ENCODE measurements around a stretch of chr10.

GRCh38 chr10:128540002-128540658 is 413.9 kb upstream of the MKI67 start:
- PRO-cap, 5 experiments: no peak in any of the 5 experiments
- RAMPAGE, long total RNA, 2 experiments: no peak in any of the 2 experiments
- RRBS: 25% methylated on average over 21 of the region's 33 CpGs

GRCh38 chr10:129710235-129710458 is 243.1 kb downstream of the MGMT start:
- PRO-cap, 5 experiments: peak in 4 of 5 experiments; most common plus-strand start chr10:129710307 (in 4)
- RAMPAGE, long total RNA, 2 experiments: no peak in any of the 2 experiments
- RRBS: no CpG with 5 or more reads among the region's 6 CpGs

GRCh38 chr10:129777577-129777987 is 186.5 kb downstream of the EBF3 start:
- PRO-cap, 5 experiments: peak in 1 of 5 experiments; most common plus-strand start chr10:129777808 (in 1)
- RAMPAGE, long total RNA, 2 experiments: no peak in any of the 2 experiments
- RRBS: no CpG with 5 or more reads among the region's 19 CpGs

GRCh38 chr10:129949569-129949805 is 14.6 kb downstream of the EBF3 start:
- PRO-cap, 5 experiments: no peak in any of the 5 experiments
- RAMPAGE, long total RNA, 2 experiments: no peak in any of the 2 experiments
- RRBS: no CpG with 5 or more reads among the region's 6 CpGs

DNA sequence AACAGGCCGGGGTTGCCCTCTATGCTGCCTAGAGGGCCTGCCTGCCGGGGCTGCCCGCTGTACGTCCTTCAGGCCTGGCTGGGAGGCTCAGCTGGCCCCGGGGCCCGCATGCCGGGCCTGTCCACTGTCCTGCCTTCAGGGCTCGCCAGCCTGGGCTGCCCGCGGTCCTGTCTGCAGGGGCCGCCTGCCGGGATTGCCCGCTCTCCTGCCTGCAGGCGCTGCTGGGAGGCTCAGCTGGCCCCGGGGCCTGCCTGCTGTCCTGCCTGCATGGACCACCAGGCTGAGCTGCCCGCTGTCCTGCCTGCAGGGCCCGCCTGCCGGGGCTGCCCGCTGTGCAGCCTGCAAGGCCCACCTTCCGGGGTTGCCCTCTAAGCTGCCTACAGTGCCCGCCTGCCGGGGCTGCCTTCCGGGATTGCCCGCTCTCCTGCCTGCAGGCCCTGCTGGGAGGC is 164.3 kb downstream of the GLRX3 start:
- PRO-cap, 5 experiments: peak in 1 of 5 experiments; most common plus-strand start position 380 of the sequence (in 1); most common minus-strand start position 249 of the sequence (in 1)
- RAMPAGE, long total RNA, 2 experiments: no peak in any of the 2 experiments
- RRBS: 80% methylated on average over 2 of the region's 24 CpGs

GRCh38 chr10:130654844-130655234 is 518.6 kb downstream of the GLRX3 start:
- PRO-cap, 5 experiments: no peak in any of the 5 experiments
- RAMPAGE, long total RNA, 2 experiments: no peak in any of the 2 experiments
- RRBS: 80% methylated on average over 3 of the region's 19 CpGs

GRCh38 chr10:131094465-131095385 is 216.8 kb downstream of the TCERG1L start:
- PRO-cap, 5 experiments: no peak in any of the 5 experiments
- RAMPAGE, long total RNA, 2 experiments: no peak in any of the 2 experiments
- RRBS: 72% methylated on average over 2 of the region's 34 CpGs

- PRO-cap, 5 experiments: no peak in any of the 5 experiments
- RAMPAGE, long total RNA, 2 experiments: no peak in any of the 2 experiments
- RRBS: no CpG with 5 or more reads among the region's 6 CpGs
These were observed 11.8 kb downstream of the PPP2R2D start for GRCh38 chr10:131912573-131913100.

DNA sequence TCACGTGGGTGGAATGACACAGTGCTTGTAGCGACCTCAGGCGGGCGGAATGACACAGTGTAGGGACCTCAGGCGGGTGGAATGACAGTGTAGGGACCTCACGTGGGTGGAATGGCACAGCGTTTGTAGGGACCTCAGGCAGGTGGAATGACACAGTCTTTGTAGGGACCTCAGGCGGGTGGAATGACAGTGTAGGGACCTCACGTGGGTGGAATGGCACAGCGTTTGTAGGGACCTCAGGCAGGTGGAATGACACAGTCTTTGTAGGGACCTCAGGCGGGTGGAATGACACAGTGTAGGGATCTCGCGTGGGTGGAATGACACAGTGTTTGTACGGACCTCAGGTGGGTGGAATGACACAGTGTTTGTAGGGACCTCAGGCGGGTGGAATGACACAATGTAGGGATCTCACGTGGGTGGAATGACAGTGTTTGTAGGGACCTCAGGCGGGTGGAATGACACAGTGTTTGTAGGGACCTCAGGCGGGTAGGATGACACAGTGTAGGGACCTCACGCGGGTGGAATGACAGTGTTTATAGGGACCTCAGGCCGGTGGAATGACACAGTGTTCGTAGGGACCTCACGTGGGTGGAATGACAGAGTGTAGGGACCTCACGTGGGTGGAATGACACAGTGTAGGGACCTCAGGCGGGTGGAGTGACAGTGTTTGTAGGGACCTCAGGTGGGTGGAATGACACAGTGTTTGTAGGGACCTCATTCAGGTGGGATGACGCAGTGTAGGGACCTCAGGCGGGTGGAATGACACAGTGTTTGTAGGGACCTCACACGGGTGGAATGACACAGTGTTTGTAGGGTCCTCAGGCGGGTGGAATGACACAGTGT is 18.6 kb downstream of the PPP2R2D start:
- PRO-cap, 5 experiments: no peak in any of the 5 experiments
- RAMPAGE, long total RNA, 2 experiments: no peak in any of the 2 experiments
- RRBS: no CpG with 5 or more reads among the region's 29 CpGs

DNA sequence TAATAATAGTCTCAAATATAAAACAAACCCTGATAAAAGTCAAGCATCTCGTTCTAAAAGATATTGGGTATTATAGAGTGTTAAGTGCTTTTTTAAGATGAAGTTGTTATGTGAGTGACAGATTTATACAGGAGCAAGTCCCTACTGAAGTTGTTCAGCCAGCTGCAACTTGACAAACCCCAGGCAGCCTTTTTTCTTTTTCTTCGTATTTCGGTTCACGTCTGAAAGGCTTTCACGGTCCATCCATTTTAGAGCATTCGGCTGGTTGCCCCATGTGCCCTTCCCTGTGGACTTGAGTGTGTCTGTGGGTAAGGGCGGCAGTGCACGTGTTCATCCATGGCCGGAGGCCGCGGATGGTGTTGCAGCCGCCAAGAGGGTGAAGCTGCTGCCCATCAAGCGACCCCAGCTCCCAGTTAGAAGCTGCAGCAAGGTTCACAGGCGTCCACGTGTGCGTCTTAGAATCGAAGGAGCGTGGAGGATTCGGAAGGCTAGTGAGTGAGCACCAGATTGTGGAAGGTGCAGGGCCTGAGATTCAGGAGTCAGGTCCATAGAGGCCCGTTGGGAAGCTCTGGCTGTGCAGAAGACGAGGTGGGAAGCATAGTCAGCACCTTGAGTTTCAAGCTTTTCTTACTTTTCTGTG is 35.9 kb downstream of the PPP2R2D start:
- PRO-cap, 5 experiments: no peak in any of the 5 experiments
- RAMPAGE, long total RNA, 2 experiments: no peak in any of the 2 experiments
- RRBS: no CpG with 5 or more reads among the region's 21 CpGs

DNA sequence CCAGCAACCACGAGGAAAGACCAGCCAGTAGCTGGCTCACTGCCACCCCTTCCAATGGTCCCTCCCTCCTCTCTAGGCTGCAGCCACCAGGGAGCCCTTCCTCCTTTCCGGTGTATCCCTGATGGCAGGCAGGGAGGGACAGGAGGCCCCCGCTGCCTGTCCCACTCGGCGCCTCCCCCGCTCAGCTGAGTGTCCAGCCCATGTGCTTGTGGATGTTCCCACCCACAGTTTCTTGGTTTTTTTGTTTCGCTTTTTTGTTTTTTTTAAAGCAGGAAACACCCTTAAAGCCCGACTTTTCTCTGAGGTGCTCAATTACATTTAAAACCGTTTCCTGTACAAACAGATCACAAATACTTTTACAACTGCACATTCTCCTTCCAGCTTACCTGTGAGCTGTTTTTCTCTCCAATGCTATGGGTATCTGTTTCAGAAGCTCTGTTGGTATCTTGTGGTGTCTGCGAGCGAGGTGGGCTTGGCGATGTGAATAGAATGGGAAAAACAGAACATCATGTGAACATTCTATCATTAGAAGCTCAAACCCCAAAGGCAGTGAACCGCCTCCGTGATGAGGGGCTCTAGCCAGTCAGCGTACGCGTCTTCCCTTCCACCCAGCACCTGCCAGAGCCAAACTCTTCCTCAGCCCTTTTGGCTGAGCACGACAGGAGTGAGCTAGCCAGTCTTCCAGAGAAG is 8.9 kb downstream of the BNIP3 start:
- PRO-cap, 5 experiments: no peak in any of the 5 experiments
- RAMPAGE, long total RNA, 2 experiments: no peak in any of the 2 experiments
- RRBS: no CpG with 5 or more reads among the region's 18 CpGs

DNA sequence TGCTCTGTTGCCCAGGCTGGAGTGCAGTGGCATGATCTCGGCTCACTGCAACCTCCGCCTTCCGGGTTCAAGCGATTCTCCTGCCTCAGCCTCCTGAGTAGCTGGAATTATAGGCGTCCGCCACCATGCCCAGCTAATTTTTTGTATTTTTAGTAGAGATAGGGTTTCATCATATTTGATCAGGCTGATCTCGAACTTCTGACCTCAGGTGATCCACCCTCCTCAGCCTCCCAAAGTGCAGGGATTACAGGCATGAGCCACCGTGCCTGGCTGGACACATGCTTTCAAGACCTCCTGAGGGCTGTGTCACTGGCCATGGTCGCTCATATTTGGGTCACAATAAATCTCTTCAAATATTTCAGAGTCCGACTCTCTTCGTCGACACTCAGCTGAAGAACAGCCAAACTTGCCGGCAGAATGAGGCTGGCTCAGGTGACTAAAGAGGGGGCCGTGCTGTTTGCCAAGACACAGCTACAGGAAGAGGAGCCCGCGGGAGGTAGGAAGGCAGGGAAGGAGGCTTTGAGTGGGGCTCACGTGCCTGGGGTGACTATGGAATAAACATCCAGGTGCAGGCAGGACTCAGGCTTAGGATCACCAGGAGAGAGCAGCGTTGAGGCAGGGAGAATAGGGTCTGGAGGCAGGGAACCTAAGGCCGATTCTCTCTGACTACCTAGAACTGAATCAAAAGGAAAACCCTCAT is 19.3 kb upstream of the BNIP3 start:
- PRO-cap, 5 experiments: no peak in any of the 5 experiments
- RAMPAGE, long total RNA, 2 experiments: no peak in any of the 2 experiments
- RRBS: no CpG with 5 or more reads among the region's 19 CpGs

GRCh38 chr10:132154012-132154367 is 32.8 kb upstream of the DPYSL4 start:
- PRO-cap, 5 experiments: peak in 2 of 5 experiments; most common plus-strand start chr10:132154086 (in 2)
- RAMPAGE, long total RNA, 2 experiments: no peak in any of the 2 experiments
- RRBS: 93% methylated on average over 1 of the region's 6 CpGs

GRCh38 chr10:132391860-132392353 is 5.1 kb upstream of the PWWP2B start:
- PRO-cap, 5 experiments: no peak in any of the 5 experiments
- RAMPAGE, long total RNA, 2 experiments: no peak in any of the 2 experiments
- RRBS: no CpG with 5 or more reads among the region's 4 CpGs

GRCh38 chr10:132397975-132398992 is 1.3 kb downstream of the PWWP2B start:
- PRO-cap, 5 experiments: peak in 2 of 5 experiments; most common plus-strand start chr10:132398143 (in 1); most common minus-strand start chr10:132398035 (in 2)
- RAMPAGE, long total RNA, 2 experiments: no peak in any of the 2 experiments
- RRBS: 83% methylated on average over 6 of the region's 39 CpGs

- PRO-cap, 5 experiments: no peak in any of the 5 experiments
- RAMPAGE, long total RNA, 2 experiments: no peak in any of the 2 experiments
- RRBS: 100% methylated on average over 1 of the region's 19 CpGs
These were observed 6.7 kb downstream of the PWWP2B start for GRCh38 chr10:132403637-132404125.

GRCh38 chr10:132407061-132408247 is 10.5 kb downstream of the PWWP2B start:
- PRO-cap, 5 experiments: peak in 2 of 5 experiments; most common plus-strand start chr10:132407478 (in 2); most common minus-strand start chr10:132407314 (in 1)
- RAMPAGE, long total RNA, 2 experiments: no peak in any of the 2 experiments
- RRBS: 60% methylated on average over 11 of the region's 34 CpGs

DNA sequence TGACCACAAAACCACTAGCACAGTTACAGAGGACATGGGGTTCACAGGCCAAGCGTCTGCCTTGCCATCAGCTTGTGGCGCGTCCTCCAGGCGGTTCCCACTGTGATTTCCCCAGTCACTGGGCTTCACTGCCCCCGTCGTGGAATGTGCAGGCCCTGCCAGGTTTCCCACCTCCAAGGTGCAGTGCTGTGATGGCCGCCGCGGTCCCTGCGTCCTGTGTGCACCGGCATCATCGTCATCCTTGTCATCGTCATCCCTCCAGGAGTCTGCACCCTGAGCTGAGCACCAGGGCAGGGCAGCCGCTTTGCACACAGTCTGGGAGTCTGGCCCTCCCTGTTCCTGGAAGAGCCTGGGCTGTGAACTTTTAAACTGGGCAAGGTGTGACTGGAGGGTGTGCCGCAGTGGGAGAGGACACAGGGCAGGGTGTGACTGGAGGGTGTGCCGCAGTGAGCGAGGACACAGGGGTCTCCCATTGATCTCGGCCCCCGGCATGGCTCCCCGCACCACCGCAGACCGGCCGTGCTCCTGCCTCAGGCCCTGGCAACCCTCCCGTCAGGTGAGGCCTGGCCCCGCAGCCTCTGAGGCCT is 61.9 kb downstream of the PWWP2B start:
- PRO-cap, 5 experiments: no peak in any of the 5 experiments
- RAMPAGE, long total RNA, 2 experiments: no peak in any of the 2 experiments
- RRBS: no CpG with 5 or more reads among the region's 25 CpGs

- PRO-cap, 5 experiments: peak in 1 of 5 experiments; most common minus-strand start chr10:132459708 (in 1)
- RAMPAGE, long total RNA, 2 experiments: no peak in any of the 2 experiments
- RRBS: no CpG with 5 or more reads among the region's 24 CpGs
These were observed 62.6 kb downstream of the PWWP2B start for GRCh38 chr10:132459440-132460217.

- PRO-cap, 5 experiments: no peak in any of the 5 experiments
- RAMPAGE, long total RNA, 2 experiments: no peak in any of the 2 experiments
- RRBS: 88% methylated on average over 4 of the region's 22 CpGs
These were observed 68.2 kb downstream of the PWWP2B start for GRCh38 chr10:132465111-132465667.

Data from liver (tissue), 9 donors.